Frontal cortex (tissue), 2 donors: ENCODE measurements around the genes NUP58, ATP8A2 and SHISA2.

GRCh38 chr13:23608681-23609199 is 38.5 kb downstream of the TNFRSF19 start:
- RAMPAGE, long total RNA, result no peak

DNA sequence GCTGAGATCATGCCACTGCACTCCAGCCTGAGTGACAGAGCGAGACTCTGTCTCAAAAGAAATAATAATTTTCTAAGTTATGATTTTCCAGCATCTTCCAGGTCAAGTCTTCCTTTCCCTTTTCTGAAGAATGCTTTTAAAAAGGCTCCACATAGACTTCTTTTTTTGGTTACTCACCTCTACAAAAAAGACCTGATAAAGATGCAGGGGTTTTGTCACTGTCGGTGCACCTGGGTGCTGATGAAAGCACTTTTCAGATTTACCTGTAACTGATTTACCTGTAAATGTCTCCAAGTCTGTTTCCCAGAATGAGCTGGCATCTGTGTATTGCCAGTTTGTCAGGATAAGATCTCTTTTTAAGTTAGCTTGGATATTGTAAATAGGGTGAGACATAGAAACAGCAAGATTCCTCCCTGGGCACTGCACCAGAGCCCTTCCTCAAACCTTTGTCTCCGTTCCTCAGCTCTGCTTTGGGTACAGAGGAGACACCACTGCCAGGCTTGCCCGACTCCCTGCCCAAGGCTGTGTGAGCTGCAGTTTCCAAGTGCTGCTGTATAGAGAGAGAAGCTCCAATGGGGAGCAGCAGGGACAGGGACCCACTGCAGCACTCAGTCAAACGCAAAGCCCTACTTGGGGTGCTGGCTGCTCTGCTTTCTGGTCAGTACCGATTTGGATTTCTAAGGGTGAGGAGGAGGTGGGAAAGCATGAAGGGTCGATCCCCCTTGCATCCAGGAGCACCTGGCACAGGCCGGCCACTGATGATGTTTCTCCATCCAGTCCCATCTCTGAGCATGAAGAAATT is 158.6 kb downstream of the TNFRSF19 start:
- RAMPAGE, long total RNA, result no peak

DNA sequence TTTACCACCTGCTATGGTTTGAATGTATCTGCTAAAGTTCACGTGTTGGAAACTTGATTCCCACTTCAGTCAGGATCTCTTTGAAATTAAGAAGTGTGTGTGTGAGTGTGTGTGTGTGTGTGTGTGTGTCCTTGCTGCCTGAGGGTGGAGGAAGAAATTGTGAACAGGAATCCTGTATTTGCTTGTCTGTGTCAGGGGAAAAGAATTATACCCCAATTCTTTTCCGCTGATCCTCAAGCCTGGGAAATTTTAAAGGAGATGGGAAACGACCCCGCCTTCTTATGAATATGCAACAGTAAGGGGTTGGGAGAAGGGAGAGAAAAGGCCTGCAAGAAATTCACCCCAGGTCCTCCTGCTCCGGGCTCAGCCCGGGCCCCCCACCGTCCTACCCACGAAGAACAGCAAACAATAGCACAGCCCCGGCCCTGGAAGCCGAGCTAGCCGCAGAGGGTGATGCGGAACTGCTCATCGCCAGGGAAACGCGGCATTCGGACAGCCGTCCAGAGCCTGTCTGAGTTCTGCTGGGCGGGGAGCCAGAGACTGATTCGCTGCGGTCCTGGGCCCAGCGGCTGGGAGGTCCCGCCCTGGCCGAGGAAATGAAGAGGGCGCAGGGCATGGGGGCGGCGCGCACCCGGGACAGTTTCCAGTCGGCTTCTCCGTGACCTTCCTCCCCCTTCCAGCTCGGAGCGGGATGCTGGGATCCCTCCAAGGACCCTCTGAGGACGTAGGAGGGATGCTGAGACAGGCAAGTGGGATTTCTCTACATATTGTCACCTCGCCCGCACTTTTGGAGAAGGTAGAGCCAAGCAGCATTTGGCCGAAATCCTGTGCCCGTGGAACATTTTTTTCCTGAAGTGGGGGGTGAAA is 90.2 kb upstream of the MIPEP start:
- RAMPAGE, long total RNA, result no peak

DNA sequence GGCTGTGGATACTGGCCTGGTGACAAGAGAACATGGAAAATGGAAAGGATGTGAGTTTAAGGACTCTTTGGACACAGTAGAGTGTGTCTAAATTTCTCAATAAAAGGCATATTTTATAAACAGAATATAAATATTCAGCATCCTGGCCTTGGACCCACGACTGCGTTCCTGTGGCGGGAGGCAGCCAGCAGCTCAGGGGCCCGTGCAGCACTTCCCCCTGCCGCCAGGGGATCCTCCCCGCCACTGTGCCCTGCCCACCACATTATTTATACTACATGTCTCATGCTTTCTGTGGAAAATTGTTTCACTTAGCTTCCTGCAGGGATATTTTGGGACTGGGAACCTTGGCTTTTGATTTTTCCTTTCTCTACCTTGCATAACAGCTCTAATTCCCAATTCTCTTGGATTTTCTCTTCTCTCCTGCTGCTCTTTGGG is 107.9 kb upstream of the SPATA13 start:
- RAMPAGE, long total RNA, result no peak

GRCh38 chr13:24161027-24161972 is 780 bp downstream of the SPATA13 start:
- RAMPAGE, long total RNA, result no peak

DNA sequence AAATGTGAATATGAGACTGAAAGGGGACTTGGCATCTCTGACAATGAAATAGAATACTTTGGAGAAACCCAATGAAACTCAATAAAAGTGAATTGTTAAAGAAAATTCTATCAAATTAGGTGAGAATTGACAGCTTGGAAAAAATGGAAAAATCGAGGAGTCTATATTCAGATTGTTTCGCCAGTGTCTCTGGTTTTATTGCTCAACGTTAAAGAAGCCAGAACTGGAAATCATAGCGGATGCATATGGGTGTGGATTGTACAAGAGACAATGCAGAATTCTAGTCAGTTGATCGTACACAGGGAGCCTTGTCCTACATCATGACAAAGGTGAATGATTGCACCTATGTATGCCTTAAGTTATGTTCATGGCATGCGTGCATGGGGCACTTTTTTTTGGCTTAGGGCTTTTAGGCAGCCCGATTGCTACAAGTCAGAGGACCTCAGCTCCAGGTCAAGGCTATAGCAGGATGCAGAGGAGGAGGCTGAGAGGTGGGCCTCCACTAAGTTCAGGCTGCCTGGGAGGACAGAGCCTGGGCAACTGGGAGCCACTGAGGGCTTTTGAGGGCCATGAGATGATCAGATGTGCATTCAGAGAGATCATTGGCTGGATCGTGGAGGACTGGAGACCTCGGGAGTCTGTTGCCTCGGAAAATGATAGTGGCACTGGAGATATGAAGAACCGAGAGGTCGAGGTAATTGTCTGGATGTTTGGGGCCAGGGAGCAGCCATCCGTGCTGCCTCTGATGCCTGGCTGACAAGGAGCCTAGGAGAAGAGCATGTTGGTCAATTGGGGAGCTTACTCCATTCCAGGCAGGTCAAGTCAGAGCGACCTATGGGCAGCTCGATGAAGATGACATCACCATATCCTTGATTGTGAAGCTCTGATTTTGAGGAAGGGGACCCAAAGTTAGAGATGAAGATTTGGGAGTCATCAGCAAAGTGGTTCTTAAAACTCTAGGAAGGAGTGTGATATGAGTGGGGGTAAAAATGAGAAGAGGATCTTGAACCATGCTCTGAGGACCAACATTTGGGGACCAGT is 48.5 kb upstream of the C1QTNF9 start:
- RAMPAGE, long total RNA, result no peak

DNA sequence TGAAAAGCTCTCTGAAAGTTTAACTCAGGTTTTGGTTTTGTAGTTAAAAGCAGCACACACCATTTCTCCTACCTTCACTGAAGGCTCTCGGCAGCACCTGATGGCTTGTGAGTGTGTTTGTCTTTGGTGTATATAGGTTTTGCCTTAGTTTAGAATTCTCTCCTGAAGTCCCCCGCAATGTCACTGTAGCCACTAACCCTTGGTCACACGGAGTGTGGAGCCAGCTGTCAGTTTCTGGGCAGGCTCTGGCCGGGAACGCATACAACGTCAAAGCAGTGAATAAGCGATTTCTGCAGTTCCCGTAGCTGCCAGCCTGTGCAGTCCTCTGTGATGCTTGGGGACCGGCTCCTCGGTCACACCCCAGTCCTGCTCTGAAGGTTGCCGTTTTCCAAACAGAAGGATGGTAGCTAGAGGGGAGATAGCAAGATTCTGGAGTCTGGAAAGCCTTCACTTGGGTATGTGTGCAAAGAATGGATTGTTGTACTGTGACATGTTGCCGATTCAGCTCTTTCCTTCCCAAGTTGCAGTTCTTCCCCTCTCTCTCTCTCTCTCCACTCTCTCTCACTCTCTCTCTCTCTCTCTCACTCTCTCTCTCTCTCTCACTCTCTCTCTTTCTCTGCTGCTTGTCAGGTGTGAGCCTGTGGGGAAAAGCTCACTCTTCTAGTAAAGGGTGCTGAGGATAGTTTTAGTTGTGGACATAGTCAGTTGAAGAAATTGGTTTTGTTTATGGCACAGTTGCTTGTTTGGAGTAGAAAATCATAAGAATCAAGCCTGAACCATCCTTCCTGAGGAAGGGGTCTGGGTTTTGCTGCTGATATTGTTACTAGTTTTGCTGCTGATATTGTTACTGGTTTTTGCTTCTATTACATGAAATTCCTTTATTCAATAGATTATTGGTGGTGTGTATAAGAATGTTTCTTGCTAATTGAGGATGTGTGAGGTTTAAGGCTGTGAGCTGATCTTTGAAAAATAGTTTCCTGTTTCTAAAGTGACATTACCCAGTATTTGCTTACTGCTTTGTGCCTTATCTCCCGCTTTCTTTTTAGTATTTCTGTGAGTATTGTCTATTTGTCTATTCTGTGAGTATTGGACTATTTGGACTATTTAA is 38.6 kb upstream of the C1QTNF9 start:
- RAMPAGE, long total RNA, result no peak

DNA sequence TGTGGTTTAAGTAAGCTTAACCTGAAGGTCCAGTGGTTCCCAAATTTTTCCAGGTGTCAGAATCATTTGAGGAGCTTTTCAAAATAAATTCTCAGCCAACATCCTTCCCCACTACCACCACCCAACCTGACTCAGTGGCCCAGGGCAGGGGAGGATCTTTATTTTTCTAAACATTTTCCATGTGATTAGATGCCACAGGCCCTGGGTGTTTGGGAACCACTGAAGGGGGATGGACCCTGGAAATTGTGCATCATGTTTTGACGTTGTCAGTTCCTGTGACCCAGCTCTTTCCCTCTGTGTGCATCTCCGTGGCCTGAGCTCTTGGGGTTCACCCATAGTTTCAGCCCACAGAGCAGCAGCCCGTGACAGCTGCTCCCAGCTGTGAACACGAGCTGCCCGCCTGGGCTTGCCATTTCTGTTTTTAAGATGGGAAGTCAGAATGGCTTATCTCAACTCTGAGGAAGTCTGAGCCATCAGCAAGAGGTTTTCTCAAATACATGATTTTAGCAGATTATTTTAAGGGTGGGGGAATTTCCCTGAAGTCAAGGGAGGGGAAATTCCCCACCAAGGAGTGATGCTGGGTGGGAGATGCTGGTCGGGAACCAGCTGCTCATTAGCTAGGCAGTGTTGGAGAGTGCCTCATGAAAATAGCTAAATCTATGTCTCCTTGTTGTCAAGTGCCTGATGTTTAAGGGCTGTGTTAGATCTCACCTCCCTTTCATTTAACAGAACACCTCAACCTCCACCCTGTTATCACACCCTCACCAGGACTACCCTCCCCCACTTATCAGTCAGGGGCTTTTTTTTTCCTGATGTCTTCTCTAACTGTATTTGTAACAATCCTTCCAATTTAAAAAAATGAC is 34.9 kb upstream of the C1QTNF9 start:
- RAMPAGE, long total RNA, result no peak

GRCh38 chr13:24502512-24503054 is 10.0 kb downstream of the PARP4 start:
- RAMPAGE, long total RNA, result no peak

GRCh38 chr13:25117198-25117639 is 21.3 kb downstream of the PABPC3 start:
- RAMPAGE, long total RNA, result no peak

DNA sequence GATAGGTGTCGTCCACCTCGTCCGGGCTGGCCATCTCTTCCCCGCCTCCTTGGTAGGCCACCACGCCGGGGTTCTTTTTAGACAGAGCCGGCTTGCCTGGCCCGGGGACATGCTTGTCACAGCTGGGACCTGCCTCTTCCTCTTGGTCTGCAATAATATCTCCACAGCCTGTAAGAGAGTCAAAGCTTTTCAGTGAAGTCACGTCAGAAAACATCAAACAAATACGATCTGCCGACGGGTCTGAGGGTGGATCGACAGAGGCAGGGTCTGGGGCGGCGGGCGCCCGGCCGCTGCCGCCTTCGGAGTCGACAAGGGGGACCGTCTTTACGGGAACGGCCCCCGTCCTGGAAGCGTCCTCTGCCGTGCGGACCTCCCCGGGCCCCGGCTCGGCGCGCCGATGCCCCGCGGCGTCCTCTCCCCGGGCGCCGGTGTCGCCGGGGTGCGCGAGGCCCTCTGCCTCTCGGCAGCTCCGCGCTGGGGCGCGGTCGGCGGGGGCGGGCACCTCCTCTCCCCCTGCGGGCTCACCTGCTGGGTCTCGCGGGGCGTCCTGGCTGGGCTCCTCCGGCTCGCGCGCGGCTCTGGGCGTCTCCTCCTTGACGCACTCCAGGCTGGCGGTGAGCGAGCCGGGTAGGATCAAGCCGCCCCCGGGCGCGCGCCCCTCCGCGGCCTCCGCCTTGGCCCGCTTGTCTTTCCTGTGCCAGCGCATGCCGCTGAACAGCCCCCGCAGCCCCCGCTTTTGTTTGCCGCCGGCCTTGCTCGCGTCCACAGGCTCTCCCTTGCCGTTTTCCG is 1.6 kb downstream of the AMER2 start:
- RAMPAGE, long total RNA, result no peak

DNA sequence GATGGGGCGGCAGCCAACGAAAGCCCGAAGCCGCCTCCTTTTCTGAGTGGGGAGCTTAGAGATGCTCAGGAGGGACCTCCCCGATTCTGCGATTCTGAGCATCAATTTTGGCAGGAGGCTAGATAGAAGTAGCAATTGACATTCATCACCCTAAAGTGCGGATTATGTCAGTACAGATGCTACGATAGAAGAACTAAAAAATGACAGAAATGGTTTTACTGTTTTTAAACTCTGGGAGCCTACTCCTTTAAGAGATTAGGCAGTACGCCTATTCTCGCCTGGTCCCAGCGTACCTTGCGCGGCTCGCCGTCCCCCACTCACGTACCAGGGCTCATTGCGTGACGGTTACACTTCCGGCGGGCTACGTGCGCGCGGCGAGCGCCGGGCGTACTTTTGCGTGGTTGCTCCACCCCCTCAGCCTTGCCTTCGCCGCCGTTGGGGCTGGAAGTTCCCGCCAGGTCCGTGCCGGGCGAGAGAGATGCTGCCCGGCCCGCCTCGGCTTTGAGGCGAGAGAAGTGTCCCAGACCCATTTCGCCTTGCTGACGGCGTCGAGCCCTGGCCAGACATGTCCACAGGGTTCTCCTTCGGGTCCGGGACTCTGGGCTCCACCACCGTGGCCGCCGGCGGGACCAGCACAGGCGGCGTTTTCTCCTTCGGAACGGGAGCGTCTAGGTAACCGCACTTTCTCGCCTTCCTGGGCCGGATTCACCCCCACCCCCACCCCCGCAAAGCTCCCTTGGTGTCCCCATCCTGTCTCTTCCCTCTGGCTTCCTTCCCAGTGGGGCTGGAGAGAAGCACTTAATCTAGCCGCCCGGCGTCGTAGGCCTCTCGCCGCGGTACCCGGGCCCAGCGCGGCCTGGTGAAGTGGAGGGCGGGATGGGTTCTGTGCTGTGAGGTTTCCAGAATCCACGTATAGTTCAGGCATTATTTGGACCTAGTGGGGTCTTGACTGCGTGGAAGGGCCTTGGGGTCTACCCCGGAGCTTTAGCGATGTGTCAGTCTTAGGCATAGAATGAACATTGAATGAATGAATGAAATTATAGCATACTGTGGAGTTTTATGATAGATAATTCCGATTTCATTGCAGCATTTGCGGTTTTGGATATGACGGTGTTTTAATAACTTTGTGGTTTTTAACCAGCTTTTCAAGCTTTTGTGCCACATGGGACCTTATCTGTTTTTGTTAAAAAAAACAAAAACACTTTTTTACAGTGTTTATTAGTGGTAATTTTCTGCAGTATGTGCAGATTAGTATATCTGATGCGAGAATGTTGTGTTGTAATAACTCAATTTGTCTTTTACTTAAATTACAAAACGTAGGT is at the start of gene NUP58:
Gene NUP58 (plus strand): TSS at position 417 of the 1,322 bp plus-strand sequence.
- RAMPAGE, long total RNA, result no peak

GRCh38 chr13:25371459-25372336 is at the start of gene ATP8A2:
Gene ATP8A2, plus strand, starts transcription at chr13:25371974.
- RAMPAGE, long total RNA, result no peak

GRCh38 chr13:26012869-26013540 is 38.8 kb downstream of the SHISA2 start:
- RAMPAGE, long total RNA, result no peak

DNA sequence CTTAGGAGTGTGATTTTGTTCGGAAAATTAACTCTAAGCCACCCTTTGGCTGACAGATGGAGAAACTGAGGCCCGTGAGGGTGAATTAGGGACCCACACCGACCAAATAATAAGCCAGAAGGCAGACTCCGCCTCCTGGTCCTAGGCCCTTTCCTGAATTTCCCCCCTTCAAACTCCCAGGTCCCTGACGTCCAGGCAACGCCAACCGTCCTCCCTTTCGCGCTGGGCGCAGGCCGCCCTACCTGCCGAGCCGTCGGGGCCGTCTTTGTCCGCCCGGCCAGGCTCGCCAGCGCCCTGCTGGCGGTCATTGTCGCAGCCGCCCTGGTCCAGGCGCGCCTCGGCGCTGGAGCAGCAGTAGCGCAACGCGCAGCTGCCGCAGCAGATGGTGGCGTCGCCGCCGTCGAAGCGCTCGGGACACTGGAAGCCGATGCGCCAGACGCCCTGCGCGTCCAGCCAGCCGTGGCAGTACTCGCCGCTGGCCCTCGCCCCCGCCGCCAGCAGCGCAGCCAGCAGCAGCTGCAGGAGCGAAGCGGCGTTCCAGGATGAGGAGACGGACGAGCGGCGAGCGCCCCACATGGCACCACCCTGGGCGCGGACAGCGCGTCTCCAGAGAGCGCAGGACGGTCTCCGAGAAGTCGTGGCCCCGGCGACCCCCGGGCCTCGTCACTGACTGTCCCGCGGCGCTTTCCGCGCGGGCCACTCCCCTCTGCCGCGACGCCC is 1.3 kb downstream of the SHISA2 start:
- RAMPAGE, long total RNA, result no peak

GRCh38 chr13:26051688-26052433 is at the start of gene SHISA2:
Gene SHISA2, minus strand, starts transcription at chr13:26052016.
- RAMPAGE, long total RNA, result no peak

GRCh38 chr13:26423437-26424137 is 133.9 kb upstream of the WASF3 start:
- RAMPAGE, long total RNA, result no peak

DNA sequence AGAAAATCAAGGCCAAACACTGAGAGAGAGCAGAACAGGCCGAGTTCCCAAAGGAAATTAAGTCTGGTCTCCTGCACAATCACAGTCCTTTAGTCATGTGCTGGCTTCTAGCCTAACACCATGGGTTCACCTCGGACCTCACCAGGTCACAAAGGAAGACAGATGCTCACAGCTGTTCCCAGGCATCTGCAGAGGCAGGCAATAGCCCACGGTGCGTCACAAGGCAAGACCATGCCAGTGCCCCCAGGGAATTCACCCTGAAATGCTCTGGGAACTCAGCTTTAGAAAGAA is 96.9 kb upstream of the WASF3 start:
- RAMPAGE, long total RNA, result no peak

- RAMPAGE, long total RNA, result no peak
These were observed 71.7 kb upstream of the WASF3 start for GRCh38 chr13:26485673-26486247.

GRCh38 chr13:26561258-26561954 is 3.9 kb downstream of the WASF3 start:
- RAMPAGE, long total RNA, result no peak